Monocyte (primary cell): ENCODE data around the gene CMTM6.

DNA sequence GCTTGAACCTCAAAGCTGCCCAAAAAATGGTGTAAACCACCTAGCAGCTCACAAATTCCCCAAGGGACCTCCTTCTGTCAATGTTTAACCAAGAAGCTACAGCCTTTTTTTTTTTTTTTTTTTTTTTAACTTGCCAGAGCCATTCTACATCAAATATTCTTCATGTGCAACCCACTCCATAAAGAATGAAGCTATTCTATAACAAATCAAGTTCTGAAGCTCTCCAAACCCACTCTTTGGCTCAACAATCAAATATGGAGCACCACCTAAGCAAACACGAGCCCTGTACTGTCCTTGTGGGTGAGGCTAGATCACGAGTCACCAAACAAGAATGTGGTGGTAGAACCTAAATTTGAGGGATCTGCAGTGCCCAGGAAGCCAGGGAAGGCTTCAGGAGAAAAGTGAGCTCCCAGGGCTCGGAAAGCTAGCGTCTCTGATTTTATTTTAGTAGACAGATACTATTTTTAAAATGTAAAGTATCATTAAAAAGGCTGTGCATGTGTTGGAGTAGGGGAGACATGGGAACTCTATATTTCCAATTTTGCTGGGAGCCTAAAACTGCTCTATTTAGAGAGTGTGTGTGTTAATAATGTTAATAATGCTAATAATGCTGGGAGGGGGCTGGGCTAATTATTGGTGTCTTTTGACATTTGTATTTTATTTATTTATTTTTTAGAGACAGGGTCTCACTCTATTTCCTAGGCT is 20.0 kb downstream of the OSBPL10 start:
- PRO-cap, 2 experiments = no peak in any of the 2 experiments

DNA sequence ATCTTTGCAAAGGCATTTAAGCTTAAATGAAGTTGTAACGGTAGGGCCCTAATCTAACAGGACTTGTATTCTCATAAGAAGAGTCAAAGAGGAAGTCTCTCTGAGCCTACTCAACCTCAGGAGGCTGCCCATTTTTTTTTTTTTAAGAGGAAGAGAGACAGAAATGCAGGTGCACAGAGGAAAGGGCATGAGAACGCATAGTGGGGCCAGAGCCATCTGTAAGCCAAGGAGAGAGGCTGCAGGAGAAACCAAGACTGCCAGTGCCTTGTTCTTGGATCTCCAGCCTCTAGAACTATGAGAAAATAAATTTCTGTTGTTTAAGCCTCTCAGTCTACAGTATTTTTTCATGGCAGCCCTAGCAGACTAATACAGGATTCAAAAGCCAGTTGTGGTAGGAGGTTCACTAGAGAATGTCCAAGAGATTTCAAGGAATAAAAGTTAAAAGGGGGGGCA is 28.5 kb downstream of the ZNF860 start:
- PRO-cap, 2 experiments = no peak in any of the 2 experiments

DNA sequence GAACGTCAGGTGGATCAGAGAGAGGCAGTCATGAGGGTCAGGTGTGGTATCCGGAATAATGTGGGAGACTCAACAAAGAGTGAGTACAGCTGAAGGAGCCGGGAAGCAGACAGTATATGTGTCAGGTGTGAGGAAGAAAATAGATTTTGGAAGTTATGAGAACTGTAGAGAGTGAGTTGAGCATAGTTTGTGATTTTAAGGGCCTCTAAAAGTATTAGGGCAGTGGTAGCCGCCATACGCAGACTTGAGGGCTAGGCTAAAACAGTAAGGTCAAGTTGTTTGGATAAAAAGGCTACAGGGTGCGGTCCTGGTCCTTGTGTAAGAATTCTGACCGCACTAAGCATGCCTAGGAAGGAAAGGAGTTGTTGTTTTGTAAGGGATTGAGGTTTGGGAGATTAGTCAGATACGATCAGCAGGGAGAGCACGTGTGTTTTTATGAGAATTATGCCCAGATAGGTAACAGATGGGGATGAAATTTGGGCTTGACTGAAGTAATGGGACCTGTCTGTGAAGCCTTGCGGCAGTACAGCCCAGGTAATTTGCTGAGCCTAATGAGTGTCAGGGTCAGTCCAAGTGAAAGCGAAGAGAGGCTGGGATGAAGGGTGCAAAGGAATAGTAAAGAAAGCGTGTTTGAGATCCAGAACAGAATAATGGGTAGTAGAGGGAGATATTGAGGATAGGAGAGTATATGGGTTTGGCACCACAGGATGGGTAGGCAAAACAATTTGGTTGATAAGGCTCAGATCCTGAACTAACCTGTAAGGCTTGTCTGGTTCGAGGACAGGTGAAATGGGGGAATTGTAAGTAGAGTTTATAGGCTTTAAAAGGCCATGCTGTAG is 39.2 kb downstream of the CMTM6 start:
- PRO-cap, 2 experiments = no peak in any of the 2 experiments

DNA sequence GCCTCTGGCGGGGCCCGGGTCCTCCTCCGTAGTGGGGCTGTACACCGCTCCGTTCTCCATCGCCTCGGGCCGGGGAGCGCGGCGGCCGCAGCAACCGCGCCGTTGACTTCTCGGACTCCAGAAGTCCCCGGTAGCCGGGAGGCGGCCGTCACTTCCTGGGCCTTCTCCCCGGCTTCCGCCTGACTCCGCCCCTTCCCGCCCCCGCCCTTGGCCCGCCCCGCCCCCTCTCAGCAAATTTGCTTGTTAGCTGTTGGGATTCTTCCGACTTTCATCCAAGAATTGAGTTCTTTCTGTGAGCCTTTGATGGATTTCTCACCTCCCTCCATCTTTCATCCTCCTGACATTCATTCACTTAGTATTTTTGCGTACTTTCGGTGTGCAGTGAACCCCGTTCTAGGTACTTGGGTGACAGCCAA is at the start of gene CMTM6:
Gene CMTM6, minus strand, starts transcription at position 167 of the 416 bp plus-strand sequence.
- PRO-cap, 2 experiments = peak in 2 of 2 experiments; most common plus-strand start position 192 of the sequence (in 1); most common minus-strand start position 104 of the sequence (in 2)

GRCh38 chr3:32816953-32817603 is 719 bp upstream of the TRIM71 start:
- PRO-cap, 2 experiments = no peak in any of the 2 experiments

DNA sequence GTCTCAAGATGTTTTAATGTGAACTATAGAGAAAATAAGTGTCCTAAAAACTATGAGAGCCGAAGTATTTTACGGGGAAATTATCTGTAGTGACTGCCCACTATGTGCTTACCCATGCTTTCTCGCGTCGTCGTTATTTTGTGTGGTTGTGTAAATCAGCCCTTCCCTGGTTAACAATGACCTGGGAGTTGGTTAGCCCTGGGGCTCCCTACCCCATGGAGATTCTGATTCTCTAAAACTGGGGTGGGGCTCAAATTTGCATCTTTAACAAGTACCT is 26.1 kb downstream of the TRIM71 start:
- PRO-cap, 2 experiments = no peak in any of the 2 experiments

DNA sequence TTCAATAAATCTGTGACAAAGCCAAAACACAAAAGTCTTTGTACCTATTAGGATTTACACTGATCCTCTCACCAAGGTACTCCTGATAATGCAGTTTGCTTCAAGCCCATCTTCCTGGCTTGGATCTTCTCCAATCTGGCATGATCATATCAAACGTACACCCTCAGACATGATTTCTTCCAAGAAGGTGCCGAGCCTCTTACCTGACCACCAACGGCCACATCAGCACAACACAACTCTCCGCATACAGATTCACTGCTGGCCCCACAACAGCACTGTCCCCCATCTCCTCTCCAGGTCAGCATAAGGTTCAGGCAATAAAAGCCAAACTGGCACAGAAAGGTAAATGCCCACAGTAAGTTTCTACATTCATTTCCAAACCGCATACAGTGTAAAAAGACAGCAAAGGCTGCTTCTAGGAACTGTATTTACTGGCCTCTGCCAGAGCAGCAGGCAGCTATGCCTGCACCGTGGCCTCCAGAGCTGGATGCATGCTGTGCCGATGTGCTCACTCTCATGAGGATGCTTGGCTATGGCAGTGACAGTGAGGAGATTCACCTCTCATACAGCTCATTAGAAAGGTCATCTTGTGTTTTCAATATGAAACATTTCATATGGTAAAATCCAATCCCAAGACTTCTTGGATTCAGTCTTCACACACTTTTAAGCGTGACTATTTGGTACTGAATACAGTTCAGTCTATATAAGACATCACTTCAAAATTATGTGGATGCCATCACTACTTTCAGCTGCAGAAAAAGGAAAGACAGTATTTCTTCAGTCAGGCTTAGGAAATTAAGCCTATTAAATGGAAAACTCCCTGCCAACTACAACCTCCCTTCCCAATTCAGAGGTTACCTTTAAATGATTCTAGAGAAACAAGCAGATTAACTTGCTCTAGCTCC is 50.3 kb downstream of the UBP1 start:
- PRO-cap, 2 experiments = no peak in any of the 2 experiments

GRCh38 chr3:33438207-33438812 is 1.9 kb downstream of the UBP1 start:
- PRO-cap, 2 experiments = peak in 1 of 2 experiments; most common plus-strand start chr3:33438610 (in 1); most common minus-strand start chr3:33438406 (in 1)

GRCh38 chr3:33594714-33595429 is 123.2 kb downstream of the CLASP2 start:
- PRO-cap, 2 experiments = no peak in any of the 2 experiments

GRCh38 chr3:36891583-36892547 is 53.0 kb downstream of the TRANK1 start:
- PRO-cap, 2 experiments = no peak in any of the 2 experiments

GRCh38 chr3:36954416-36954720 is 9.5 kb upstream of the TRANK1 start:
- PRO-cap, 2 experiments = no peak in any of the 2 experiments

DNA sequence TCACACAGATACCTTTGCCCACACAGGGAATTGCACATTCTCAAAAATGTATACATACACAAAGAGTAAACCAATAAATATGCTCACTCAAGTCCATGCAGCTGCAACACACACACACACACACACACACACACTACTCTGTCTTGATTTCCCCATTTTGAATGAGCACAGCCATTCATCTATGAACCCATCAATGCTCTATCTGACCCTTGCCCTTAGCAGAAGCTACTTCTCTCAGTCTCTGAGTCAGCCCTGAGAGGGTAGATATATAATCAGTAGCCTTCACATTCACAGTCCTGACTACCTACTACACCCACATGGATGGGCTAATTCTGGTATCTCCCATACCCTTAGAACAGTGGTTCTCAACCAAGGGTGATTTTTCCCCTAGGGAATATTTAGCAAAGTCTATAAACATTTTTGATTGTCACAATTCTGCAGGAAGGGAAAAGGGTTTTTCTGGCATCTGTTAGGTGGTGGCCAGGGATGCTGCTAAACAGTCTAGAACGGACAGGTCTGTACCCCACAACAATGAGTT is 9.9 kb upstream of the TRANK1 start:
- PRO-cap, 2 experiments = no peak in any of the 2 experiments

DNA sequence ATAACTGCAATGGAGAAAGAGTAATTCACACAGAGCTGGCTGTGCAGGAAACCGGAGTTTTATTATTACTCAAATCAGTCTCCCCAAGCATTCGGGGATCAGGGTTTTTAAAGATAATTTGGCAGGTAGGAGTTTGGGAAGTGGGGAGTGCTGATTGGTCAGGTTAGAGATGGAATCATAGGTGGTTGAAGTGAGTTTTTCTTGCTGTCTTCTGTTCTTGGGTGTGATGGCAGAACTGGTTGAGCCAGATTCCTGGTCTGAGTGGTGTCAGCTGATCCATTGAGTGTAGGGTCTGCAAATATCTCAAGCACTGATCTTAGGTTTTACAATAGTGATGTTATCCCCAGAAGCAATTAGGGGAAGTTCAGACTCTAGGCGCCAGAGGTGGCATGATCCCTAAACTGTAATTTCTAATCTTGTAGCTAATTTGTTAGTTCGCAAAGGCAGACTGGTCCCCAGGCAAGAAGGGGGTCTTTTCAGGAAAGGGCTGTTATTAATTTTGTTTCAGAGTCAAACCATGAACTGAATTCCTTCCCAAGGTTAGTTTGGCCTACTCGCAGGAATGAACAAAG is 20.6 kb upstream of the TRANK1 start:
- PRO-cap, 2 experiments = no peak in any of the 2 experiments

- PRO-cap, 2 experiments = no peak in any of the 2 experiments
Measured at GRCh38 chr3:37048054-37049006, 55.0 kb downstream of the MLH1 start.

DNA sequence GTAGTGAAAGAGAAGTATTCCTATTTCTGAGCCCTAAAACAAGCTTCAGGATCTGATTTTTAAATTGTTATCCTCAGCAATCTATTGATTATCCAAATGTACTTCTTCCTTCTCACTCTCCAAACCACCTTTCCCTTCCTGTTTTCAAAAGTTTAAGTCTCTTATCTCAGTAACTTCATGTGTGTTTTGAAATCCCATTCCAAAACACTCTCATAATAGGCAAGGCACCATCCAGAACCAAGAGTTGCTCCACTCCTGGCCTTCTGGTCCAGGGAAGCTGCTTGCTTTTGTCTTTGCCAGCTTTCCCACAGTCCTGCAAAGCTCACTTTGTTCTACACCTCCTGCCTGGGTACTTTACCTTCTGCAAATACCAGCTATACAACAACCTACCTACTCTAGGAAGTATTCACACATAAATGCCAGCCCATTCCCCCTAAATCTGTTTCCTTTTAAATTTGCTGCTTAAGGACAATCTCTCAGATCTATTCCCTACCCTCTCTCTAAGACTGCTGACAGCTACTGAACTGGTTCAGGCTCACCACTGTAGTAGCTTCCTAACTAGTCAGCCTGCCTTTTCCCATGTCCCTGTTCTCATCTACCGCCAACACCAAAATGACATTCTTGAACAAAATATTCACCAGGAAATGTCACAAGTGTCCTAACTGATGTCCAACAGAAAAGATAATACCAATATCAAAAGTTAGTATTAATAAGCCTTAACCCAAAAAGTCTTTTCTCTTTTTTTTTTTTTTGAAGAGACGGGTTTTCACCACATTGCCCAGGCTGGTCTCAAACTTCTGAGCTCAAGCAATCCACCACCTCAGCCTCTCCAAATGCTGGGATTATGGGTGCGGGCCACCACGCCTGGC is 63.7 kb downstream of the MLH1 start:
- PRO-cap, 2 experiments = no peak in any of the 2 experiments

- PRO-cap, 2 experiments = no peak in any of the 2 experiments
Measured at GRCh38 chr3:37063471-37063991, 70.2 kb downstream of the MLH1 start.

DNA sequence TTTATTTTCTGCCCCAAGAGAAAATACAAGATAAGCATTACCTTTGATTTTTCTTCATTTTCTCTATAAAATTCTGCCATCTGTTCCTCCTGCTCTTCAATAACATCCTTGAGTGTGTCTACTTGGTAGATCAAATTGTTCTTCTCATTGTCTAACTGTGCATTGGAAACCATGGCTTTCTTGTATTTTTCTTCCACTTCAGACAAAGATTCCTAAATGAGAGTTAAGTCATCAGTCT is 90.2 kb downstream of the MLH1 start:
- PRO-cap, 2 experiments = no peak in any of the 2 experiments

GRCh38 chr3:37181603-37182136 is 7.3 kb upstream of the LRRFIP2 start:
- PRO-cap, 2 experiments = no peak in any of the 2 experiments

GRCh38 chr3:37330200-37330968 is 87.3 kb downstream of the GOLGA4 start:
- PRO-cap, 2 experiments = no peak in any of the 2 experiments

GRCh38 chr3:37668577-37669727 is 192.7 kb upstream of the CTDSPL start:
- PRO-cap, 2 experiments = no peak in any of the 2 experiments